T-cell (primary cell): ENCODE measurements around the gene CPT1B.

DNA sequence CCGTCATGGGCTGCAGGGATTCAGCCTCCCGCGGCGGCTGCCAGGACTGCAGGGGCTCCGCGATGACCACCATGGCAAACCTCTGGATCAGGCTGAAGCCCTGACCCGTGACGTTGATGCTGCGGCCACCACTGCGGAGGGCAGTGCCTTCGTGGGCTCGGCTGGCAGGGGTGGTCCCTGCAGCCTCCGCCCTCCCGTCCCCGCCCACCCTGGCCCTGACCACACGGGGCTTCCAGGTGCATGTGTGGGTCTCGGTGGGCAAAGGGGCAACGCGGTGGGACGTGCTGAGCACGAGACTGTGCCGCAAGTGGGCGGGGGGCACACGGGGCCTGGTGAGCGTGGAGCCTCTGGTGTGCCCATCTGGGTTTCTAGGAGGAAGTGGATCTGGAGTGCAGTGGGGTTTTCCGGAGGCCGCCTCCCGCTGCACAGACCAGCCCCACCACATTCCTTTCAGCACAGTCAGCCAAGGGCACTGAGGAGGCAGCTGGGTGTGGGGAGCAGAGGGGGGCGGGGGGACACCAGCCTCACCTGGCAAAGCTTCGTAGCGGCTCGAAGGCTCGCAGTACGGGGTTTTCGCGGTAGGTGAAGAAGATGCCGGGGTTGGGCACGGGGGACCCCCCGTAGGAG lies 12.1 kb upstream of the MAPK11 start:
- PRO-cap, 7 experiments = no peak in any of the 7 experiments

DNA sequence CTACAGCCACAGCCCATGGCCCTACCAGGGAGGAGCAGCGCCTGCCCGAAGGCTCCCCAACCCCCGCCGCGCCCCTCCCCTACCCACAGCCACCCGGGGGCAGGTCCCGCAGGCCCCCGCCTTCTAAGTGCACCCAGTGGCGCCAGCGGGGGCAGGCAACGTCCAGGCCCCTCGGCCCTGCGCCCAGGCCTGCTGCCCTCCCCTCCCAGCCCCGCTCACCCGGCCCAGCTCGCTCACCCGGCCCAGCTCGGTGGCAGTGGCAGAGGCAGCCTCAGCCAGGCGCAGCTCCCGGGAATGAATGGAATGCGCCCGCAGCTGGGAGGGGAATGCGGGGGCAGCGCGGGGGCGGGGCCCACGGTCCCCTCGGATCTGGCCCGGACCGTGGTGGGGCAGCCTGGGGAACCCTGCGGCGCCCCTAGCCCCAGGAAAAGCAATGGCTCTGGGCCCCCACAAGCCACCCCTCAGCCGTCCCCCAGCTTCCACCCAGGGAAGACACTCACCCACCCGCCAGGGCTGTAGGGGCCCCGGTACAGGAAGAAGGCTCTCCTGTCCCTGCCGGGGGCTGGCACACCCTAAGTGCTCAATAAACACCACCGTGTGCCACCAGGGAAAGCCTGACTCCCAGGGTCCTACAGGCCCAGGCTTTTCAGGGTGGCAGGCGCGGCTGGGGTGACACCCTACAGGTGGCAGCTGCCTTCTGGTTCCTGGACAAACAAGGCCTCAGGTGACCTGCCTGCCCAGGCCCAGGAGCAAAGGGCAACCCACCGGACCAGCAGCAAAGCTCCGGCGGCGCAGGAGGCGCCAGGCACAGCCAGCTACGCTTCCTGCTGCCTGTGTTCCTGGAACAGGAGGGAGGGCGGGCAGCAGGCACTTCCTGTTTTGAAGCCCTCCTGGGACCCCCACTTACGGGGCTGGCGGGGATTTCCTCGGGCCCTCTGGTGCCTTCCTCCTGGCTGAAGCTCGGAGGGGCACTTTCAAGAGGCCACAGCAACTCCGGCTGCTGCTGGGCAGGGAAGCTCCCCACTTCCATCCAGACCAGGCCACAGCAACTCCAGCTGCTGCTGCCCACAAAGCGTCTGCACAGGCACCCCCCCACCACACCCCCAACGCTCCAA lies 13.8 kb downstream of the PLXNB2 start:
- PRO-cap, 7 experiments = no peak in any of the 7 experiments

DNA sequence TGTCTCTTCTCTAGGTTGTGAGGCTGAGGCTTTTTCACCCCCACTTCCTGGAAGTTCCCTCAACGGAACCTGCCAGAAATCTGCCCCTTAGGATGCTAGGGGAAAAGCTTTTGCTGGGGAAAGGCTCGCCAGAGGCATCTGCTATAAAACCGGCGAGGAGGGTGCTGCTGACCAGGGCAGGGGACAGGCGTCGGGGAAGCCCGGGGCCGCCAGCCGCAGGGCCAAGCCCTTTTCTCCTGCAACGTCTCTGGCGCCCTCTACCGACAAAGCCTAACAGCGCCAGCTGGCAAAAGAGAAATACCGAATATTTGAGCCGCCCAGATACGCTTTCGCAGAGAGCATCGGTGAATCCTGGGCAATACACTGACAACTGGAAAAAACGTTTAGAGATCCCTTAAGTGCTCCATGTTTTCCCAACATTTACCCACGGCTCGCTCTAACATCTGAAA lies 874 bp upstream of the PPP6R2 start:
- PRO-cap, 7 experiments = peak in 6 of 7 experiments; most common plus-strand start position 320 of the sequence (in 2); most common minus-strand start position 246 of the sequence (in 3)

GRCh38 chr22:50443763-50444938 lies 30.7 kb downstream of the SBF1 start:
- PRO-cap, 7 experiments = peak in 1 of 7 experiments; most common plus-strand start chr22:50444020 (in 1); most common minus-strand start chr22:50444017 (in 1)

GRCh38 chr22:50446131-50446480 lies 28.7 kb downstream of the SBF1 start:
- PRO-cap, 7 experiments = peak in 1 of 7 experiments; most common plus-strand start chr22:50446389 (in 1); most common minus-strand start chr22:50446301 (in 1)

- PRO-cap, 7 experiments = no peak in any of the 7 experiments
Observed at GRCh38 chr22:50454484-50455589, 20.0 kb downstream of the SBF1 start.

DNA sequence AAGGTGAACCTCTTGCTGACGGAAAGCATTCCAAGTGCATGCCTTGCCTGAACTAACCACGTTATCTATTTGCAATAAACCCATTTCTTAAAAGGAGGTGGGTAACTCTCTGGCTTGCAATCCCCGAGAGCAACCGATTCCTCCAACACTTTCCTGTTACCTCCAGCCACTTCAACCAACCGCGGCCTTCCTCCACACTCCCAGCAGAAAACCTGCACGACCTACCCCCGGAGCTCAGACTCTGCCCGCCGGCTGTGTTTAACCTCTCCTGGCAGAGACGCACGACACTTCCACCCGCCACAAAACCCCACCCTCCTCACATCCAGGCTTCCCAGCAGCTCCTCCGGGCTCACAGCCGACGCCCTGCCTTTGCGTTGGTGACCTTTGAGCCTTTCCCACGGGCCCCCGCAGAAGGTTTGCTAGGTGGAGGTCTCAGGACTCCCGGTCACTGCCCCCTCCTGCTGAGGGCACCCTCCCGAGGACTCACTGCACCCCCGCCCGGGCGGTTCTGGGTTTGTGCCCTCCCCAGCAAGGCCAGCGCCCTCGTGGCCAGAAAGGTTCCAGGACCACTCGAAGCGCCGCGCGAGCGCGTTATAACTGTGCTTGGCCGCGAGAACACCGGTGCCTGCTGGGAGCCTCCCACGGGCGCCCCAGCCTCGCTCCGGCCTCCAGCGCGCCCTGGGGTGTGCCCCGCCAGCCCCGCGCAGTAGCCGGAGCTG lies 554 bp downstream of the SCO2 start:
- PRO-cap, 7 experiments = no peak in any of the 7 experiments

- PRO-cap, 7 experiments = no peak in any of the 7 experiments
Observed at GRCh38 chr22:50527538-50528064, 2.2 kb upstream of the SCO2 start.

- PRO-cap, 7 experiments = no peak in any of the 7 experiments
Observed at GRCh38 chr22:50562407-50562802, 314 bp downstream of the SYCE3 start.

- PRO-cap, 7 experiments = no peak in any of the 7 experiments
Observed at GRCh38 chr22:50578233-50579330, at the start of gene CPT1B. Gene CPT1B (minus strand): TSS chr22:50578427.

- PRO-cap, 7 experiments = no peak in any of the 7 experiments
Observed at GRCh38 chr22:50641695-50642373, 13.9 kb upstream of the ARSA start.

- PRO-cap, 7 experiments = no peak in any of the 7 experiments
Observed at GRCh38 chr22:50674610-50675566, 46.9 kb upstream of the ARSA start.

- PRO-cap, 7 experiments = no peak in any of the 7 experiments
Observed at GRCh38 chr22:50697203-50698044, 40.6 kb upstream of the ACR start.

DNA sequence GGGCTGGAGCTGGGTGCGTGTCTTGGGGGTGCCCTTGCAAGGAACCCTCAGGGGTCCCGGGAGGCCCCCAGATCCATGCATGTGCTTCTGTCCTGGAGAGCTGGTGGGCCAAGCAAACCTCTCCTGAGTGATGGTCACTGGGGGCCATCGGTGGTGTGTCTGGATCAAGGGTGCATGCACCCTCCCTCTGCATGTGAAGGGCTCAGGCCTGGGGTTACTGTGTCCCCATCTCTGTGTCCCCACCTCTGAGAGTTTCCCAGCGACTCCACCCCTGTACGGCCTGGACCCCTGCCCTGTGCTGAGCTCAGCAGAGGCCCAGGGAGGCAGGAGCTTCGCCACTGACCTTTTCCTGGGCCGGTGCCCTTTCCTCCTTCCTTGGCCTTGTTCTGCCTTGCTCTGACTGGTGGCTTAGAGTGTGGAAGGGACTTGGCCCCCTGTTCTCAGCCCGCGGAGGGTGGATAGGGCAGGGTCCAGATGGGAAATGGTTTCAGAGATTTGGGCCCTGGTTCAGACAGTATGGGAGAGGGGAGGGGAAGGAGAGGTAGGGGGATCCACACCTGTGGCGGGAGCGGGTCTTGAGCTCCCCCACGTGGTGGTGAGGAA lies 38.4 kb upstream of the ACR start:
- PRO-cap, 7 experiments = no peak in any of the 7 experiments